Mesothelial cell of epicardium (in vitro differentiated cells): Measurements from ENCODE around the gene TRPV2.

DNA sequence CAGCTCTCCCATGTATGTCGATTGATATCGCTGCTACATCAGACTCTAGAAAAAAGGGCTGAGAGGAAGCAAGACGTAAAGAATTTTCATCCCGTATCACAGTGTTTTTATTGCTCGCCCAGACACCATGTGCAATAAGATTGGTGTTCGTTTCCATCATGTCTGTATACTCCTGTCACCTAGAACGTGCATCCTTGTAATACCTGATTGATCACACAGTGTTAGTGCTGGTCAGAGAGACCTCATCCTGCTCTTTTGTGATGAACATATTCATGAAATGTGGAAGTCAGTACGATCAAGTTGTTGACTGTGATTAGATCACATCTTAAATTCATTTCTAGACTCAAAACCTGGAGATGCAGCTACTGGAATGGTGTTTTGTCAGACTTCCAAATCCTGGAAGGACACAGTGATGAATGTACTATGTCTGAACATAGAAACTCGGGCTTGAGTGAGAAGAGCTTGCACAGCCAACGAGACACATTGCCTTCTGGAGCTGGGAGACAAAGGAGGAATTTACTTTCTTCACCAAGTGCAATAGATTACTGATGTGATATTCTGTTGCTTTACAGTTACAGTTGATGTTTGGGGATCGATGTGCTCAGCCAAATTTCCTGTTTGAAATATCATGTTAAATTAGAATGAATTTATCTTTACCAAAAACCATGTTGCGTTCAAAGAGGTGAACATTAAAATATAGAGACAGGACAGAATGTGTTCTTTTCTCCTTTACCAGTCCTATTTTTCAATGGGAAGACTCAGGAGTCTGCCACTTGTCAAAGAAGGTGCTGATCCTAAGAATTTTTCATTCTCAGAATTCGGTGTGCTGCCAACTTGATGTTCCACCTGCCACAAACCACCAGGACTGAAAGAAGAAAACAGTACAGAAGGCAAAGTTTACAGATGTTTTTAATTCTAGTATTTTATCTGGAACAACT is 120.8 kb downstream of the MAP2K4 start:
- PRO-cap = no peak

GRCh38 chr17:13062410-13062916 is 44.6 kb upstream of the ELAC2 start:
- PRO-cap = no peak

GRCh38 chr17:13600326-13601187 is 1.2 kb downstream of the HS3ST3A1 start:
- PRO-cap = no peak

GRCh38 chr17:13931758-13932587 is 137.3 kb upstream of the COX10 start:
- PRO-cap = no peak

- PRO-cap = no peak
Observed at GRCh38 chr17:14197407-14197881, 39.2 kb downstream of the CDRT15 start.

- PRO-cap = no peak
Observed at GRCh38 chr17:14209008-14209707, 27.5 kb downstream of the CDRT15 start.

DNA sequence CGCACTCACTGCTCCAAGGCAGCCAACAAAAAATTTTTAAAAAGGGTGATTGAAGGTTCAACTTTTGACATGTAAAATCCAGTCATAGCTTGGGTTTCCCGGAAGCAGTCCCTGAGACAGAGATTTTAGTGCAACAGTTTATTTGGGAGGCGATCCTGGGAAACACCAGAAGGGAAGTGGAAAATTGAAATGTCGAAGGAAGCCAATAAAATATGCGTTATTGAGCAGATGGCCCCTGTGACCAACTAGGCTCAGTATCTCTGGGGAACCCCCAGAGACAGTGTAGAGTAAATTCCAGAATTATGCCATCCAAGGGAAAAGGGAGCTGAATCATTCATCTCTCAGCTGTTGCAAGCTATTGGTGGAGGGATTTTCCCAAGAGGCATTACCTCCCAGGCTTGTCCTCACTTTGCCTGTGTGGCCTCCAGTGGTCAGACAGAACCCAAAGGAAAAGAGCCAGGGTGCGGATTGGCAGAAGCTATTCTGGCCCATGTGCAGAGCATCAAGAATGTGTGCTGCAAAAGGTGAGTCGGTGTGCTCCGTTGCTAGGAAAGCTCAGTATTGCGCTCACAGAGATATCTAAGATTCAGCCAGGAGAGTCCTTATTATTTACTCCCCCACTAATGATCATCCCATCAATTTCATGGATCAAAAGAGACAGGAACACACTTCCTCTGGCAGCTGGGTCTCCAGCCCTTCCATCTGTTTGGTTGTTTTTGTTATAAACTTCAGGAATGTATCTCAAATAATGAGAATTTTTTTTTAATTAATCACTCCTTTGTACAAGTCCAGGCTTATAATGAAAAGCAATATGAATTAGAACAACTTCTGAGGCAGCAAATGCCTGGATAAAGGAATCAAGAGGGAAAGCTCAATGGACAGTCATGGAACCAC is 73.1 kb downstream of the HS3ST3B1 start:
- PRO-cap = no peak

DNA sequence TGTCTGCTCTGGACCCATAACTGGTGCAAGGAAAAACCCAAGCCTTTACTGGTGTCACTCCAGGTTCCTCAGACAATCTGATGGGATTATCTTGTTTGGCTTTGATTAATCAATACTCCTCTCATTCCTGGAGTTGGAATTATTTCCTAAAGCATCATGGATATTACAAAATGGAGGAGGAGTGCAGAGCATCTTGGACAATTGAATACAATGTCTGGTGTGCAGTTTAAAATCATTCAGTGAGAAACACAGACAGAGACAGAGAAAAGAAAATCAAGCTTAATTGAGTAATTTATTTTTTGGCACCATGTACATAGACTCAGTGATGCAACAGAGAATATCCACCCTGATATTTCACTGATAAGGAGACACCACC is 217.6 kb downstream of the HS3ST3B1 start:
- PRO-cap = no peak

DNA sequence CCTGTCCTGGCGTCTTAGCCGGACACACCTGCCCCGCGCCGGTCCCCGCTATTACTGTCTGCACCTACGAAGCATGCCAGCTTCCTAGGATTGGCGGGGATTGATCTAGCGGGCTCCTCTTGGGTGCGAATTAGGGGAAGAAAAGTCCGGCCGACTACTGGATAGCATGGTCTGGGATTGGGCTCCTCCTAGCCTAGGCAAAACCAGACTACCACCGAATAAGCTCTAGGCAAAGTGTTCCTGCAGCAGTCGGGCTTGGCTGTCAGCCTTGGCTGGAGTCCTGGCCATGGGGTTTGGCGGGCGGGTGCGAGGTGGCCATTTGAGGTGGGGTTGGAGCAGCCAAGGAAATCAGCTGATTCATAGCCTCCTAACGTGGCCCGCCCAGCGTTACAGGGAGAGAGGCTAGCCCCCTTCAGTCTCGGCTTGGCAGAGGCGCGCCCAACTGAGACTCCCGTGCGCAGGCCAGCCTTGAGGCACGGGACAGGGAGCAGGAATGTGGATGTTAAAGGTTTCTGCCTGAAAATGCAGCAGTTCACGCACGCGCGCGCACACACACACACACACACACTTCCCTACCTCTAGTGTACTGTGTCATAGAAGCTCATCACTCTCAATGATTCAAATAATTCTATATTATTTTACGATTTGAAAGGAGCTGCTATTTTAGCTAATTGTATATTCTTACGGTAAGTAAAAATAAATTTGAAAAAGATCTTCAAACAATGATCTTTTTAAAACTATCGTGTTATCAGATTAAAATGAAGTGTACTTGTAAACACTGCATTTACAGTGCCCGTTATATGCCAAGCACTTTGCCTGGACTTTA is 1.9 kb downstream of the PMP22 start:
- PRO-cap = no peak

GRCh38 chr17:15384121-15384720 is 42.8 kb upstream of the TEKT3 start:
- PRO-cap = no peak

DNA sequence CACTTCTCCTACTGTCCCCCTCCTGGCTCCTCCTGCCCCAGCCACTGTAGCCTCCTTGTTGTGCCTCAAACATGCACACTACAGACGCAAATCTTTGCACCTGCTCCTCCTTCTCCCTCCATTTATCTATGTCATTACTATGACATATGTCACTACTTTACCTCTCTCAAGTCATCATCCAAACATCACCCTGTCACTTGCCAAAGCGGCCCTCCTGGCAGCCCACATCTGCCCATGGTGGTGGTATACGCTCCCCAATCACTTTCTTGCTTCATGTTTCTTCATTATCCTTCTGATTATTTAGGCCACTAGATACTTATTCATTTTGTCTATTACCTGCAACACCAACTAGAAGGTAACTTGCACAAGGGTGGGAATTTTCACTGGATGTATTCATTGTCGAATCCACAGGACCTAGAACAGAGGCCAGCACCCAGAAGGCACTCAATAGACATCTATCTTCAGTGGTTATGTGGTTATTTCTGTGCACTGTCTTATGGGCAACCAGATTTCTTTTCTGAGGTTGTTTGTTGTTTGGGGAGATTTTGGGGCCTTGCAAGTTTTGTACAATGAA is 20.2 kb upstream of the CDRT4 start:
- PRO-cap = no peak

GRCh38 chr17:15490522-15491688 is 23.5 kb upstream of the CDRT4 start:
- PRO-cap = no peak

GRCh38 chr17:15817477-15818030 is 85.5 kb downstream of the TBC1D26 start:
- PRO-cap = no peak

DNA sequence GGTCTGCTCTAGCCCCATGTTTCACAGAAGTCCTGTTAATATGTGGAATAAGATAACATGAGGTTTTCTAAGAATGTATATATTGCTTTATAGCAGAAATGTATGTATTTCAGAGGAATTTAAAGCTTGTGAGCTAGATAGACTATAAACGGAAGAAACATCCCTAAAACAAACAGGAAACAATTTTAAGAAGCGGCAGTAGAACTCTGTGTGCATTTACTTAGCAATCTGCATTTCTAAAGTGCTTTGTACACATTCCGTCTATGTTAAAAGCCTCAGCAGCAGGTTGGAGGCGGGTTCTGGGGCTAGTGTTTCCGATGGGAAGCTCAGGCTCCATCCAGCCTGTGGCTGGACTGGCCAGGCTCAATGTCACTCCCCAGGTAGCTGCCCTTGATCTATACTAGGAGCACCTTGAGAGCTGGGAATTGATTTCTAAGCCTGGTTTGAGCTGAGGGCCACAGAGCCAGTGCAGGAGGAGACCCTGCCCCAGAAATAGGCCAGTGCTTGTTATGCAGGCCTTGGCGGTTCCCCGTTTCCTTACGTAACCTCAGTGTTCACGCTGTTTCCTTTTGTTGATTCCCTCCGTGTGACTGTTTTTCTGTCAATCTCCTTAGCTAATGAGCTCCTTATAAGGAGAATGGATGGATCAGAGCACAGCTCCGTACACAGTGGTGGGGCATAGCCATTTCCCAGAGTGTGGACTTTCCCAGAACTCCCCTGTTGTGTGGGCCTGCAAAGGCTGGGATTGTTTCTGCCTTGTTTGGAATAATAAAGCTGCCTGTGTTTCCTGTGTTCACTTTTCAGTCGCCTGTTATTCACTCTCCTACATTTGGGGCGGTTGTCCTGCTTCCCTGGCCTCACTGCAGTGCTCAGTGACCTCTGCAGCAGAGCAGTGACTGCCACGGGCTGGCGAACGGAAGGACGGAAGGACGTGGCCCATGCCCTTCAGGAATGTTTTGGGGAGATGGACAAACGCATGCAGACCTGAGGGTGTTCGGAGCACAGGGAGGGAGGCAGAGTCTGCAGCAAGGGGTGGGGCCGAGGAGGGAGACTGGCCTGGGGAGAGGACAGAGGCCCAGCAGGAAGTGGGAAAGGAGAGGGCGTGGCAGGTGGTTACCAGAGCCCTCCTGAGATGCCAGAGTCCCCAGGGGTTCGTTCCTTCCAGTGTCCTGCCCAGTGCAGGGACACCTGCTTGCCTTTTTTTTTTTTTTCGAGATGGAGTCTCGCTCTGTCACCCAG is 21.5 kb downstream of the ADORA2B start:
- PRO-cap = no peak

DNA sequence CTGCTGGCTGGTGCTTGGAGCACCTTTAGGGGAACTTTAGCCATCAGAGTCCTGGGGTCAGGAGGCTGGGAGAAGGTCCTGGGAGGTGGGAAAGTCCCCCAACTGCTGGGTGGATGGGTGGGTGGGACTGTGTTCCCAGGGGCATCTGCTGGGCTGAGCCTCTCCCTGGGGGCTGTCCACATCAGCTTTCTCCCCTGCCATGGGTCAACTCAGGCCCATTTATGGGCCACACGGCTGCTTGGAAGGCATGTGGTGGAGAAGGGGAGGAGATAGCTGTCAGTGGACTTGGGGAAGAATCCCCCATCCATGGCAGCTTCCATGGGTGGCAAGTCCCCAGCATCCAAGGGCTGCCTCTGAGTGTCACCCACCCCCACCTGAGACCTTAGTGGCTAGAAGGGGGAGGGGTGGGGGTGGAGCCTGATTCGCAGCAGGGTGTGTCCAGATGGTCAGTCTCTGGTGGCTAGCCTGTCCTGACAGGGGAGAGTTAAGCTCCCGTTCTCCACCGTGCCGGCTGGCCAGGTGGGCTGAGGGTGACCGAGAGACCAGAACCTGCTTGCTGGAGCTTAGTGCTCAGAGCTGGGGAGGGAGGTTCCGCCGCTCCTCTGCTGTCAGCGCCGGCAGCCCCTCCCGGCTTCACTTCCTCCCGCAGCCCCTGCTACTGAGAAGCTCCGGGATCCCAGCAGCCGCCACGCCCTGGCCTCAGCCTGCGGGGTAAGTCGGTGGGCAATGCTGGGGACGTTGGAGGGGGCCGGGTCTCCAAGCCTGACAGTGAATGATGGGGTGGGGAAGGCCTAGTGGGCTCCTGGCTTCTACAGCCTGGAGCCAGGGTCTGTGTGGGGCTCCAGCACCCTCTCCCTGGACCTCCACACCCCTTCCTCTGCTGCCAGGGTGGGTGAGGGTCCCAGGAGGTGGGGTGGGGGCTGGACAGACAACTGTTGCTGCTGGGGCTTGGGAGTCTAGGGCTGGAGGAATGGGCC is at the start of gene TRPV2:
TSS of gene TRPV2 (plus strand) at position 449 of the 977 bp plus-strand sequence.
- PRO-cap = no peak

DNA sequence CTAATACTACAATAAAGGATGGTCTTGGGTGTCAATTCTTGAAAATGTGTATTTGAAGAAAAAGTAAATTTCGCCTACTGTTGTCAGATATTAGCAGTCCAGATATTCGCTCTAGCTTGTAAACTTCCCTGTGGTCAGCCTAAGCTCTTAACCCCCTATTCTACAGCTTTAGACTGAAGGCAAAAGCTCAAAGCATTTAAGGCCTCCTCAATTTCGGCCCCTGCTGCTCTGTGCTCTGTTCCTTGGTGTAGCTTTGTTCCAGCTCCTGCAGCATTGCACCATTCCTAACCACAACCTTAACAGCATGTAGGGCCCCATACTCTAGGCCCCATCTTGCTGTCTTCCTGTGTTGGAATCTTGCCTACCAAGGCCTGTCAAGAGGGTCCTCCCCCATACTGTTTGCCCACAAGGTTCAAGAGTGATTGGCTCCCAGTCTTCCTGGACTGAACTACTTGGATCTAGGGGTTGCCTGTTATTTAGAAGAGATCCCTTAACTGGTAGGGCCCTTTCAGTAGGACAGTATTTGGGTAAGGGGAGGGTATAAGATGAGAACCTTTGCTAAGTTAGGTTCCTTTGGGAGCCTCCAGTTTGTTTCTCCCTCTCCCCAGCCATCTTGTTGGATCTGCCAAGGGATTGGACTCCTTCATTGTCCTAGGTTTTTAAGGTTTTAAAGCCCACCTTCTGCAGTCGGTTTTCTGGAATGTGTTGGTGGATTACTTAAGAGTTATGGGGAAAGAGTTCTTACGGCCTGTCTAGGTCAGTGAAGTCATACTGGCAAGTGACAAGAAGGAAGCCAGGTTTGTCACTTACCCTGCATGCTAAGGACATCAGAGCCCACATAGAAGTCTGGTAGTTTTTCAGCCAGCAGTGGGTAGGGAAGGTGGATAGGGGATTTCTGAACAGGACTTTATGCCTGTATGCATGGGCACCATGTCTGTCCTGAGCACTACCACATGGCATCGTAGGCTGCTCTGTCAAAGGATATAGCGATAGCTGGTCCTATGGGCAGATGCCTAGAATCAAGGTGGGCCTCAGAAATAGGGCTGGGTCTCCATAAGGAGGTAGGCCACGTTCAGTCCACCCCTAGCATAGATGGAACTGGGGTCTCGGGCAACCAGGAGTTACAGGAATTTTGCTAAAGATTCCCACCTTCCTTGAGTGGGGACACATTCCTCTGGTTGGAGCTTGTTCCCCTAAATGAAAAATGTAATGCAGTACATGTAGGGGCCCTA is 27.0 kb downstream of the TRPV2 start:
- PRO-cap = no peak

DNA sequence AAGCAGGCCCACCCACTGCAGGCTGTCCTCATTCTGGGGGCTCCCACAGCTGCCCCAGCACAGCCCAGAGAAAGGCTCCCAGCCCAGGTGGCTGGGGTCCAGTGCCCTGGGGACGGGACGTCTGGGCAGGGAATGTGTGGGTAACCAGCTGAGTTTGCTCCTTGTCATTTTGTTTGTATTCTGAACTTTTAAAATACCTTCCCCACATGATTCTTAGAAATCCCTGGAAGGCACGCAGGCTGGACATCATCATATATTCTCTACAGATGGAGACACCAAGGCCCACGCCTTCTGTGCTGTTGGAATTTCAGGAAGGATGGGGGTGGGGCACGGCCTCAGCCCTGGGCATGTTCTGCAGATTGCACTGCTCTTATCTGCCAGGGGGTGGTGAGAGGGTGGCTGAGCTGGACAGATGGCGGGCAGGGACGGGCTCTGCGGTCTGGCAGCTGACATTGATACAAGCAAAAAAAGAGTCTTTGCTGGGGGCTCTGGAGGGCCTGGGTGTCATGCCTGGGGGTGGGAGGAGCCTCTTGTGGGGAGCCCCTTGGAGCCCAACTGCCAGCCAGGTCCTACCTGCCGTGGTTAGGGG is 28.4 kb downstream of the LRRC75A start:
- PRO-cap = no peak

DNA sequence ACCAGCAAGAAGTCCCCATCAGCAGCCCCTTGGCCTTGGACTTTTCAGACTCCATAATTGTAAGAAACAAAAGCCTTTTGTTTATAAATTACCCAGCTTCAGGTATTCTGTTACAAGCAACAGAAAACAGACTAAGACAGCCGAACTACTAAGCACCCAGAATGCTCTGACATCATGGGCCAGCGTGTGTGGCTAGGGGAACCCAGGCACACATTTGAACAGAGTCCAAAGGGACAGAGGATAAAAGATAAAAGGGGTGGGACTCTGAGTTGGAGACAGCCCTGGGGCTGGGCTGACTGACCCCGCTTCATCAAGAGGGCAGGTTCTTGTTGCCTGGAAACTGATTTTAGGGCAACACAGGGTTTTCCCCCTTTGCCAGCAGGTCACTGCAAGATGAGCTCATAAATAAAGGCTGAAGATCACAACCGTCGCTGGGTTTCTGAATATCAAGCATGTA is 30.5 kb upstream of the ZNF287 start:
- PRO-cap = no peak

GRCh38 chr17:16746484-16747122 is 56.6 kb downstream of the CCDC144A start:
- PRO-cap = no peak

GRCh38 chr17:16893554-16893829 is 78.4 kb downstream of the TNFRSF13B start:
- PRO-cap = no peak